ENCODE measurements around a stretch of chr1.

- PRO-cap: no peak
Measured at GRCh38 chr1:169144873-169145677, 38.6 kb downstream of the ATP1B1 start.

GRCh38 chr1:169148349-169148923, 41.9 kb downstream of the ATP1B1 start:
- PRO-cap: no peak

GRCh38 chr1:169483286-169483974, 2.3 kb downstream of the SLC19A2 start:
- PRO-cap: no peak

DNA sequence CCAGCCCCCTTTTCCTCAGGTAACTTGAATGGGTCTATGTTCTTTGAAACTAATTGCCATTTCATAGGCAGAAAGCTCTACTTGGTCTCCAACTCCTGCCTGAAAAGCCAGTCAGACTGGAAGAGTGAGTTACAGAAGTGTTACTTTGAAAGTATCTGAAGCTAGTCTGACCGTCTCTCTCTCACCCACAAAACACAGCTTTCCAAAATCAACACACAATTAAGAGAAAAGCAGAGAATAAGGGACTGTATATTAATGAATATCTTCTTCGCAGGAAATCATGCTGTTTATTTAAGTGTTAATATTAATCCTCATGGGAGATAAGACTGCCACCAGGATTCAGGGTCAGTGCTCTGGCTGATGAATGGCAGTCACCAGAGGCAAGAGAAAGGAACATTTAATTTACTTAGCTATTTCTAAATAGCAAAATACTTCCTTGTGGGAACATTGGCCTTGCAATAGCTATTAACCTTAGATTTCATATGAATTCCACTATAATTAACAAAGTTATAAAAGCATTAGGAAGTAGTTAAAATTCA, 2.2 kb downstream of the SCYL3 start:
- PRO-cap: no peak

DNA sequence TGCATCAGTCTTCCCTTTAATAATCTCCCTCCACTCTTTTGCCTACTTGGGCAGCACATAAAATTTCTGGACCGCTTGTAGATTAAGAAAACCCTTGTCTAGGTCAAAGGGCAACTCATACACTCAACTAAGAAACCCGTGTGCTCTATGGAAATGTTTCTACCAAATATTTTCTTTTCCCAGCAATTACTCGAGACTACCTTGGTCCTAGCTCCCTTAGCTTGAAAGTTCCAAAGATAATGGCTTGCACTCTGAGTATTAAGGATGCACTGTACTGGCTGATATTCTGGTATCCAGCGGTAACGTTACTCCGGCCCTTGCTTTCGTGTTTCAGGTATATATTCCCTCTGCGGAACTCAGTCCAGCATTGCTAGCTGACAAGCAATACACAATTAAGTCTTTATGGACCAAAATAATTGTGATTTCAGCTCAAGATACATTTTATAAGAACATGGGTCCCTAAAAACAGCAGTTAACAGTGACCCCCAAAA, 979 bp downstream of the SCYL3 start:
- PRO-cap: no peak

- PRO-cap: no peak
Measured at GRCh38 chr1:170538019-170538731, 6.2 kb downstream of the GORAB start.

- PRO-cap: no peak
Measured at GRCh38 chr1:170562525-170563630, 30.9 kb downstream of the GORAB start.

DNA sequence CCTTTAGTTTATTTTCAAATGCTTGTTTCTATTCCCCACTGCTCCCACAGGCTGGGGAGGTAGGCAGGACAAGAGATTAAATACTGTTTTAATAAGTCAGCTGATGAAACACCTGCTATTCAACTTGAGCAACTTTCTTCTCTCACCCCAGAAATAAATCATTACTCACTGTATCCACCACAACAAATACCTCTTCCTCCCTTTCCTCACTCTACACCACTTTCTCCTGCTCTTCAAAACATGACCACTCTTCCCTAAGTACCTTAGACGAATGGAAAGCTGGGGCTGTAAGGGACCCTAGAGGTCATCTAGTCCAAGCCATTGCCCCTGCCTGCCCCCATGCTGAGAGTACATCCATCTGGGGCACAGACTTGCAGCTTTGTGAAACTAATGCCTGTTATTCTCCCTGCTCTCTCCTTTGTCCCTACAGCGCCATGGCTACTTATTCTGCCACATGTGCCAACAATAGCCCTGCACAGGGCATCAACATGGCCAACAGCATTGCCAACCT, 71.7 kb downstream of the PRRX1 start:
- PRO-cap: no peak

GRCh38 chr1:170886350-170886888, 48.9 kb upstream of the MROH9 start:
- PRO-cap: no peak

DNA sequence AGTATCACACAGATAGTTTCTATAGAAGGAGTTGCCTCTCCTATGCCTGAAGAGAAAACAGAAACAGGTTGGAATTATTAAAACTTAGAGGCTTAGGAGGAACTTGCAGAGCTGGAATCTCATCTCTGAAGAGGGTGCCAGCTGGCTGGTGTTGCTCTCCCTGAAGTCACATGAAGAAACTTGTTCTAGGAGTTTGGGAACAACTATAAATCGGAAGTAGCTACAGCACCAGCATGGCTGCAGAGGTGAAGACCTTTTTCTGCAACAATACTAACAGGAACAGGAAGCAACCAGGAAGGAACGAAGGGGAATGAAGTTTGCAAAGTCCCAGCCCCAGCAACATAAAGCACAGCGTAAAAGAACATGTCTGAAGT, 35.8 kb downstream of the FMO3 start:
- PRO-cap: no peak

DNA sequence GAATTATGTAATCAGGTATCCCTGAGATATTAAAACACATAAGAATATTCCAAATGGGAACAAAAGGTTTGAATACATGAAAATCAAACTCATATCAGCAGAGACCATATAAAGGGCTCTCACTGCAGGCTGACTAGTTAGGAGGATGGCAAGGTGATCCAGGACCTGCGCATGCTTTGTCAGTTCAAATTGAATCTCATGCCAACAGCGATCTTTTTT, 2.0 kb downstream of the FMO2 start:
- PRO-cap: no peak

GRCh38 chr1:171219332-171220534, 28.6 kb upstream of the FMO1 start:
- PRO-cap: no peak

GRCh38 chr1:171258553-171258885, 10.2 kb downstream of the FMO1 start:
- PRO-cap: no peak

DNA sequence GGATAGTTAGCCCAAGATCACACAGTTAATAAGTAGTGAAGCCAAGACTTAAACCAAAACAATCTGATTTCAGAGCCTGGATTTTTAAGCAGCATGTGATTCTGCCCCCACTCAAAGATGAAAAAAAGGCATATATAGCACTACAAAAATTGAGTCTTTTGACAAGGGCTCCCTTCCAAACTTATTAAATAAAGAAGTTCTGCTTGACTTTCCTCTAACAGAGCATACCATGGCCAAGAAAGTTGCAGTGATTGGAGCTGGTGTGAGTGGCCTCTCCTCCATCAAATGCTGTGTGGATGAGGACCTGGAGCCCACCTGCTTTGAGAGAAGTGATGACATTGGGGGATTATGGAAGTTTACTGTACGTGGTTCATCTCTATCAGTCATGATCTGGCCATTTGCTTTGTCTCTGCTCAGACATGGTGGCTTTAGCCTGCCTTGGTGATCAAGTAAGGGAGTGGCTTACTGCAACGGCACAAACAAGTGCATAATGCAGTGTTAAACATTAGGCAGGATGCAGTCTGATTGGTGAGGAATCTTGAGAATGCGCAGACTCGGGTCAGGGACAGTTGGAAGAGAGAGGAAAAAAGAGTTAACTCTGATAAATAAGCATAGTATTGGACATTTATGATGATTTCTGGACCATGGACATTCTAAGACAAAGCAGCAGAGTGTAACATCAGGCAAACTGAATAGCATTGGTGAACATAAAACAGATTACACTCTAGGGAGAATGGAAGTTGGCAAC, 5.8 kb downstream of the FMO4 start:
- PRO-cap: no peak

DNA sequence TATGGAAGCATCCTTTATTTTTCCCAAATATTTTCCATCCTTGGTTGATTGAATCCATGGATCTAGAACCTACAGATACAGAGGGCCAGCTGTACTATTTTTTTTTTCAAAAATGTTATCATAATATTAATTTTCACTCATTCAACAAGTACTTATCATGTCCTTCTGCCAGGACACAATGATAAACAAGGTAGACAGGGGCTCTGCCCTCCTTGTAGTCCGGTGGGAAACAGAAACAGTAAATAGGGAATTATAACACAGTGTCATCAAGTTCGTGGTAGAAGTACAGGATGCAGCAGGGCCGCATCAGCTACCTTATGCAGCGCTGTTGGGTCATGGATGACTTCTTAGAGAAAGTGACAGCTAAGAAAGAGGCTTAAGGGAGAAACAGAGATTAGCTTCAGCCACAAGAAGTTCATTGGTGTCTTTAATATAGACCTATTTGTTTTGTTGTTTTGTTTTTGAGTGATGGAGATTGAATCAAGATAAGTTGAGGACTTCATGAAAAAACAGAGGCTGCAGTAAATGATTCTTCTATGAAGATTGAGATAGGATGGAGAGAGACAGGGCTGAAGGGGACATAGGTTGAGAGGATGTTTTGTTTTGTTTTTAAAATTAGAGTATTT, 7.7 kb downstream of the FMO4 start:
- PRO-cap: no peak

DNA sequence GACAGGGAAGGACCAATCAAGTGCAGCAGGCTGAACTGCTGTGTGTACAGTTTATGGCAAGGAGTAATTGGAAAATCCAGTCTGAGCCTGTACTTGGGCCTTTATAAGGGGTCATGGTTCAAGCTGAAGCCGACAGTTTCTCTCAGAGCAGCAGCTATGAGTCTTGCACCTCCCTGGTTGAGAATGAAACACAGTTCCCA, 44.9 kb downstream of the FMO4 start:
- PRO-cap: no peak

DNA sequence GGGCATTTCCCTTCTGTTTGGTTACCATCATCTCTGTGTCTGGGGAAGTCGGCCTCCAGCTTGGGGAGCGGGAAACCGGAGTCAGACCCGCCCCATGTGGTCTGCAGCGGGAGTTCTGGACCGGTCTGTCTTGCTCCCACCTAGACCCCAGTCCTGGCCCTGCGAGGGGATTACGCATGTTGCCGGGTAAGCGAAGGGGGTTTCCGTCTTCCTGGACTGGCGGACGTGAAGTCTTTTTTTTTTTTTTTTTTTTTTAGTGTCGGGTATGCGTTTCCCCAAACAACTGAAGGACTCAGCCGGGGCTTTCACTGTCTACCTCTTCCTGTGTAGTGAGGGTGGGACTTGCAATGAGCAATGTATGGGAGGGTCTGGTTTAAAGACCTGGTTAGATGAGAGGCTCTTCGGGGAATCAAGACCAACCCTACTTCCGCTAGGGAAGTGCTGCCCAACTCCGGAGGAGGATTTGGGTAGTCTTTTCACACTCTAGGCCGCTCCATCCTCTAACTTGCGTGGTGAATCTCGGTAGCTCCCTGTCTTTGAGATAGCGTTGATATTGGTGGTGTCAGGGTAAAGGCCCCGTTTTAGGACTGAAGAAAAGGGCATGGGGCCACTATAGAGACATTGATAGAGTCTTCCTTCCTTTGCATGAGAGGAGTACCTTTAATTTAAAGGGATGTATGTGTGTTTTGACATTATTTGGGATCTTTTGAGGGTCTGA, 704 bp downstream of the PRRC2C start:
- PRO-cap: unidirectional peak, minus-strand start at position 155 of the sequence

DNA sequence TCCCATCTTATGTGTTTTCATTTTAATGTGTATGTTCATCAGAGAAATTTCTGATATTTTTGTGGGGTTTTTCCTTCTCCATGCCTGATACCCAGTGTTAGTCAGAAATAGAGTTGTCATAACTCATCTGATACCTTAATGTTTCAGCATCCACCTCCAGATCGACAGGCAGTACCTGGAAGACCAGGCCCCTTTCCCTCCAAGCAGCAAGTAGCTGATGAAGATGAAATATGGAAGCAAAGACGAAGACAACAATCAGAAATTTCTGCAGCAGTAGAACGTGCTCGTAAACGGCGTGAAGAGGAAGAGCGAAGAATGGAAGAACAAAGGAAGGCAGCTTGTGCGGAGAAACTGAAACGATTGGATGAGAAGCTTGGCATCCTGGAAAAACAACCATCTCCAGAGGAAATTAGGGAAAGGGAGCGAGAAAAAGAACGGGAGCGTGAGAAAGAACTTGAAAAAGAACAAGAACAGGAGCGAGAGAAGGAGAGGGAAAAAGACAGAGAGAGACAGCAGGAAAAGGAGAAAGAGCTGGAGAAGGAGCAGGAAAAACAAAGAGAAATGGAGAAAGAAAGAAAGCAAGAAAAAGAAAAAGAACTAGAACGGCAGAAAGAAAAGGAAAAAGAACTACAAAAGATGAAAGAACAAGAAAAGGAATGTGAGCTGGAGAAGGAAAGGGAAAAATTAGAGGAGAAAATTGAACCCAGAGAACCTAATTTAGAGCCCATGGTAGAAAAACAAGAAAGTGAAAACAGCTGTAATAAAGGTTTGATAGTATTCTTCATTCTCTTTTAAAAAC, 47.1 kb downstream of the PRRC2C start:
- PRO-cap: no peak

GRCh38 chr1:171556994-171558316, 64.6 kb upstream of the MYOCOS start:
- PRO-cap: no peak

- PRO-cap: bidirectional peak, plus-strand start at chr1:171742419, minus-strand start at chr1:171742366; unidirectional peak, minus-strand start at chr1:171742672; unidirectional peak, minus-strand start at chr1:171742728; unidirectional peak, minus-strand start at chr1:171742743
Measured at GRCh38 chr1:171742289-171742976, 568 bp upstream of the VAMP4 start.

All from pulmonary artery (tissue), 1 donor.